ENCODE measurements around a stretch of chr1.

GRCh38 chr1:210311958-210312377, 16.7 kb upstream of the HHAT start:
- RRBS = no CpG with 5 or more reads among the region's 13 CpGs
CAGE:
- cytosol, long polyA plus RNA = no peak
- long polyA plus RNA = no peak
- nucleus, long polyA plus RNA = no peak

DNA sequence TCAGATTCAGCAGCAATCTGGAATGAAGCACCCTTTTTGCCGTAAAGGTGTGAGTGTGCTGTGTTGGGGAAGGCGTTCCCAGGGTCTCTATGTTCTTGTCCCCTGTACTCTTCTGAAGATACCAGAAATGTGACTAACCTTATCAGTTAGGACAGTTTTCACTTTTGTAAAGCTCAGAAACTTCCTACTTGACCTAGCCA, 34.2 kb downstream of the HHAT start:
- RRBS = no CpG with 5 or more reads among the region's 2 CpGs
CAGE:
- cytosol, long polyA plus RNA = no peak
- long polyA plus RNA = no peak
- nucleus, long polyA plus RNA = no peak

DNA sequence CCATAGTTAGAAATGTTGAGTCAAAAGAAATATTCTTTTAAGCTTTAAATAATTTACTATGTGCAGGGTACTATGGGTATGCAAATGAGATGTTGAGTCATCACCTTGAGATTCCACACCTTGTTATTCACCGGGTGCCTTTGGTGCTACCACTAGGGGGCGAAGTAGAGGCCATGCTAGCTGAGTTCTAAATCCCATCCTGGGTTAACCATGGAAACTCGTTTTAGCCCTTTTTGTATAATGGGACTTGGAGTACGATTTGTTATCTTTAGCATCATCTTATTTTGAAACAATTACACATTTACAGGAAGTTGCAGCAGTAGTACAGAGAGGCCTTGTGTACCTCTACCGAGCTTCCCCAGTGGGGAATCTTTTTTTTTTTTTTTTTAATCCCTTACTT, 45.7 kb downstream of the HHAT start:
- RRBS = no CpG with 5 or more reads among the region's 5 CpGs
CAGE:
- cytosol, long polyA plus RNA = no peak
- long polyA plus RNA = no peak
- nucleus, long polyA plus RNA = no peak

DNA sequence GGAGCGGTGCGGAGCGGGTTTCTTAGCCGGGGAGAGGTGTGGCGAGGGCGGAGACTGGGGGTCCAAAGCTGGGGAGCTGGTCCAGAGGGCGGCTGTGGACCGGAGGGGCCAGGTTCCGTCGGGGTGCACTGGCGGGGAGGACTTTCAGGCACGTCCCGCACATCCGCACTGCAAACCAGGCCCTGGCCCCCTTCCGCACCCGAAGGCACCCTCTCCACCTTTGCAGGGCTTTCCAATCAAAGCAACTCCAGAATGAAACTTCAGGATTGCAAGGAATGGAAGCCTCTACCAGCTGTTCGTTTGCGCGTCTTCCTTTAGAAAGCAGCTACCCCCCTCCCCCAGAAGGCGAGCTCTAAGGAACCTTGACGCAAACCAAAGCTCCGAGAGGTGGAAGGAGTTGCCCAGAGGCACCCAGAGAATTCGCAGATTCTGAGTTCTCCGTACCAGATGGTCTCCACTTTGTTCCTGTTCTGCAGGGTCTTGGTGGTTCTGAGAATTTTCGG, 547 bp downstream of the TRAF5 start:
- RRBS = 6% methylated on average over 5 of the region's 25 CpGs
CAGE:
- cytosol, long polyA plus RNA = no peak
- long polyA plus RNA = no peak
- nucleus, long polyA plus RNA = no peak

DNA sequence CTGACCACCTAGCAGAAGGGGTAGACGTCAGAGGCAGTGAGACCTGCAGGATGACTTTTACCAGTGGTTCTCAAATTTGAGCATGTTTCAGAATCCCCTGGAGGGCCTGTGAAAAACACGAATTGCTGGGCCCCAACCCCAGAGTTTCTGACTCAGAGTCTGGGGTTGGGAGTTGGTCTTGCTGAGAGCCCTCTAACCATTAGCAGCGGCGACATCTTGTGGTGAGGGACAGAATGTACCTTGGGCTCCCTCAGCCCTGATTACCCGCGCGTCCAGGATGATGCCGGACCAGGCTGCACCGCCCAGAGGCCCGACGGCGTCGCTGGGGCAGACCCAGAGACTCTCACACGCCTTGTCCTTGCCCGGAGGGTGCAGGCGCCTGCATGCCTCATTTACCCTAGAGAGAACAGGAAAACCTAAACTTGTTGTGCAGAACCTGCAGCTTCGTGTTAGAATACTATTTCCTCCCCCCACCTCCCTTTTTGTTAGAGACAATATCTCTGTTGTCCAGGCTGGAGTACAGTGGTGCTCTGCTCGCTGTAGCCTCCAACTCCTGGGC, 22.1 kb upstream of the RD3 start:
- RRBS = 8% methylated on average over 7 of the region's 18 CpGs
CAGE:
- cytosol, long polyA plus RNA = no peak
- long polyA plus RNA = no peak
- nucleus, long polyA plus RNA = no peak

- RRBS = no CpG with 5 or more reads among the region's 7 CpGs
CAGE:
- cytosol, long polyA plus RNA = no peak
- long polyA plus RNA = no peak
- nucleus, long polyA plus RNA = no peak
These were observed 27.5 kb upstream of the SLC30A1 start for GRCh38 chr1:211606458-211606805.

- RRBS = no CpG with 5 or more reads among the region's 8 CpGs
CAGE:
- cytosol, long polyA plus RNA = no peak
- long polyA plus RNA = no peak
- nucleus, long polyA plus RNA = no peak
These were observed 32.2 kb upstream of the SLC30A1 start for GRCh38 chr1:211611118-211611685.

GRCh38 chr1:211621389-211621916, 42.5 kb upstream of the SLC30A1 start:
- RRBS = no CpG with 5 or more reads among the region's 8 CpGs
CAGE:
- cytosol, long polyA plus RNA = no peak
- long polyA plus RNA = no peak
- nucleus, long polyA plus RNA = no peak

DNA sequence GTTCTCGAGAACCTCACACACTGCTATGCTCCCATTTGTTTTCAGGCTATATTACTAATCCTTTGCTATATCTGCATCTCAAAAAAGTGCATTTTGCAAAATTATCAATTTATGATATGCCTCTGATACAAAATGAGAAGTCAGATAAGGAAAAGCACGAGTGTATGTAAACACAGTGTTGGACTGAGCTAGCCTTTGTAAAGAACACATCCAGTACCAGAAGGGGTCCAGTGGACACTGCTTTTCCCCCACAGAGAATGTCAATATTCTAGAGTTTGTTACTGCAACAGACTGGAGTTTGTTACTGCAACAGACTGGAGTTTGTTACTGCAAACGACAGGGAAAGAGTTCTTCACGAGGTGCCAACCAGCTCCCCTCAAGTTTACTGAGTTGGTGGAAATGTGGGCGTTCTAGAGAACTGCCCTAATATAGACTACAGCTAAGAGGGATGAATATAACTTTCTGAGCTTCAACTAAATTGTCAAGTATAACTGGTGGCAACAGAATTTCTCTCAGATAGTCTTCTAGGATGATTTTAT, 73.7 kb upstream of the NEK2 start:
- RRBS = no CpG with 5 or more reads among the region's 5 CpGs
CAGE:
- cytosol, long polyA plus RNA = no peak
- long polyA plus RNA = no peak
- nucleus, long polyA plus RNA = no peak

GRCh38 chr1:211826453-211827126, 4.0 kb downstream of the LPGAT1 start:
- RRBS = no CpG with 5 or more reads among the region's 1 CpG
CAGE:
- cytosol, long polyA plus RNA = no peak
- long polyA plus RNA = no peak
- nucleus, long polyA plus RNA = no peak

DNA sequence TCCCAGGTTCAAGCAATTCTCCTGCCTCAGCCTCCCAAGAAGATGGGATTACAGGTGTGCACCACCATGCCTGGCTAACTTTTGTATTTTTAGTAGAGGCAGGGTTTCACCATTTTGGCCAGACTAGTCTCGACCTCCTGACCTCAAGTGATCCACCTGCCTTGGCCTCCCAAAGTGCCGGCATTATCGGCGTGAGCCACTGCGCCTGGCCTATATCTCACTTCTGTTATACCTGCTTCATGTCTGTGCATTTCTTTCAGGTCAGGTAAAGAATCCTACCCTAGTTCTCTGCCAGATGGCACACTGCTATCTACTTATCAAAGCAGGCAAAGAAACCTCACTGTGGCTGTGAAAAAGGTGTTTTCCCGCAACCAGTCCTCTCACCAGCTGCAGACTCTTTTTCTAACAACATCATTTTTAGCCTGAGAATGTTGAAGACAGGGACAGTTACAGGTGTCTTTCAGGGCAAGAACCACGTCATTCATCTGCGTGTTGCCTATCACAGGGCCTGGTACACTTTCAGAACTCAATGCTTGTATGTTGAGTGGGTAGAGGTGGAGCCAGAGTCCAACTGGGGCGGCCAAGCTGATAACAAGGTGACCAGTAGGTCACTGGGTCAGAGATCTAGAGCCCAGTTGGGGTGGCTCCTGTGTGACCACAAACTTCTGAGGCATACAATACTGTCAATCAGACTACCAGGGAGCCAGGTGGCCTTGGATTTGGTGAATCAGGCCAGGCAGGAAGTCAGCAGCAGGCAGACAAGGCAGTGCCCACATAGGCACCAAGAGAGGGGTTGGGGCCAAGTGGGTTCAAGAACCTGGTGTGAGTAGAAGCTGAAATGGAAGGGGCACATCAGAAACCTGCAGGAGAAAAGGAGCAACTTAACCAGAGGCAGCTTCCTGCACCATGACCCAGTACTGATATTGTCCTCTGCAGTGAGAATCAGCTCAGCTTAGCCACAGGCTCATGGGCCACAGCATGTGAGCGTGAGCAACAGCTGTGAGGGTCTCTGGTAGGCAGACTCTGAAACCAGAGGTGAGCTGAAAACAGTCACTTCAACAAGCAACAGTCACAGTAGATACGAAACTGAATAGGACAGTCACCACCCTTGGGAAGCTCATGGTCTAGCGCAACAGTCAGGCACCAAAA, 123.5 kb downstream of the DTL start:
- RRBS = no CpG with 5 or more reads among the region's 12 CpGs
CAGE:
- cytosol, long polyA plus RNA = no peak
- long polyA plus RNA = no peak
- nucleus, long polyA plus RNA = no peak

DNA sequence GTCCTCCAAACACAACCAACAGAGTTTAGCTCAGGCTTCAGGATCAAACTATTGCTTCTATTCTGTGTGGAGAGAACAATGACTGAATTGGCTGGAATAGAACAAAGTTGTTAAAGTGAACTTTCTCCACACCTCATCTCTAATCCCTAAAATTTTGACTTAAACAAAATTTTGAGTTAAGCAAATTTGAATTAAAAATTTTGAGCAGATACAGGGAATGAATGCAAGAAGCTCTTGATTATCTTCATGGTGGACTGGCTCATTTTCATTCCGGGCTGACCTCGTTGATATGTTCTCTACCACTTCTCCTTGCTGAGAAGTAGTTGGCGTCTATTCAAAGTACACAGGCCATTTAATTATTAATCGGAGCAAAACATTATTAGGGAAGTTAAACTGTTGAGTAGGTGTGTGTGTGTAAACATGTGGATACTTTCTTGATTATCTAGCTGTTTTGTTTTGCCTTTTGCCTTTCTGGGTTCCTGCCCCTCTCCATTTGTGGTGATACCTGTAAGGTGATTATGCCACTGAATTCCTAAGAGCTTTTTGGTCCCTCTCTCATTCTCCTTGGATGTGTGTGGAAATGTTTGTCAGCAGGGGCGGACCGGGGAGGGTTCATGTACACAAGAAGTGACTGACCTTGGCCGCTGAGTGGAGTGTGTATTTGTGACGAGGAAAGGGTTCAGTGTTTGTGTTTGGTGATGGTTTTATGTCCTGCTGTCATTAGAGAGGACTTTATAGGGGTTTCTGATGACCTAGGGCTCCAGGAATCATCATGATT, 56.7 kb upstream of the PPP2R5A start:
- RRBS = no CpG with 5 or more reads among the region's 8 CpGs
CAGE:
- cytosol, long polyA plus RNA = no peak
- long polyA plus RNA = no peak
- nucleus, long polyA plus RNA = no peak

DNA sequence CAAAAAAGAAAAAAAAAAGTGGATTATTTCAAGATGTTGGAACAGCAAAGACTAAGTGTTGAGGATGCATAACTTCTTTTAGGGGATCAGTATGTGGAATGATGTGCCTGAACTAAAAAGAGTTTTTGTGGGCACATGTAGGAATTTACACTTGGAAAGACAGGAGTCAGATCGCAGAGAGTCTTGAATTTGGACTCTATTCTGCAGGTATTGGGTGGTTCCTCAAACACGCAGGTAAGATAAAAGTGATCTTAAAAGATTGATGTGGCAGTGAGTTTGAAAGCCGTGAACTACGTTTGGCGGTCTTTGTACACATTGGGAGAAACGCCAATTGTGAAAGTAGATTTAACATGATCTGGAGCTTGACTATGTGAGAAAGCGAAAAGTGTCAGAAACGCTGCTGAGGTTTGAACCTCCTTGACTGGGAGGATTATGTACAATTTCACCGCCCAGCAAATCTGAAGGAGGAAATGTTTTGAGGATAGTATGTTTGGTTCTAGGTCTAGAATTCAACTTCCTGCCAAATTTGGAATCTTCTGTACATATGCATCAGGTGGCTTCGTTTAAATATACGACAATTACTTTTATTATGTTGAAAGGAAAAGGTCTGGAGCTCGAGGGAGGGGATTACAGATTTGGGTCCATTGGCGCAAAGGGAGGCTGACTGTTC, 1.4 kb upstream of the PPP2R5A start:
- RRBS = no CpG with 5 or more reads among the region's 13 CpGs
CAGE:
- cytosol, long polyA plus RNA = no peak
- long polyA plus RNA = no peak
- nucleus, long polyA plus RNA = no peak

DNA sequence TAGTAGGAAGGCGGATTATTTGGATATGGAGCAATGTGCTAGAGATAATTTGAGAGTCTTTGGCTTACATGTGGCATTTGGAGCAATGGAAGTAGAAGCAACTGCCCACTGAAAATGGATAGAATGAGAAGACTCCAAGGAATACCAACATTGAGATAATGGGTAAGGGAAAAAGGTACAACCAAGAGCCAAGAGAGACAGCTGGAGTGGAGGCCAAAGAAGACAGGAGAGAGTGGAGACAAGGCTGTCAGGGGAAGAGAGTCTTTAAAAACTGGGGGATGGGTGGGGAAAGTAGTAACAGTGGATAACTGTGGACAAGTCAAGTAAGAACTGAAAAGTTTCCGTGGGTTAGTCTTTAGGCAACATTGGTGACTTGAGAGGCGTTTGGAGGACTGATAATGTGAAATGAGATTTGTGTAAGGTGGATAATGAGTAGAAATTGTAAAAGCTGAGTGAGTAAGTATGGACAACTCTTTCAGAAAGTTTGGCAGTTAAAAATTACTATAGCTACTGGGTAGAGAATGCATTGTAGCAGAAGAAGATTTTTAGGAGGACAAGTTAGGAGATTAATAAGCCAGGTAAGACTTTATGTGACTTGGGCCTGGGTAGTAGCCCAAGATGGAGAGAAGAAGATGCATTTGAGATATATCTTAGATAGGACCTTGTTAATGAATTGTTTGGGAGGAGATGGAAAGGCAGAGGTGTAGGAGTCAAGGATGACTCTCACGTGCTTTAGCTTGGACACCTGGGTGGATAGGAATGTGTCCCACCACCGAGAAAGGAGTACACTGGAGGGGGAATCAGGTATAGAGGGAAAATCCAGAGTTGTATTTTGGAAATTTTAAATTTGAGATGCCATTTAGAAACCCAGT, 10.5 kb downstream of the PPP2R5A start:
- RRBS = no CpG with 5 or more reads among the region's 5 CpGs
CAGE:
- cytosol, long polyA plus RNA = no peak
- long polyA plus RNA = no peak
- nucleus, long polyA plus RNA = no peak

DNA sequence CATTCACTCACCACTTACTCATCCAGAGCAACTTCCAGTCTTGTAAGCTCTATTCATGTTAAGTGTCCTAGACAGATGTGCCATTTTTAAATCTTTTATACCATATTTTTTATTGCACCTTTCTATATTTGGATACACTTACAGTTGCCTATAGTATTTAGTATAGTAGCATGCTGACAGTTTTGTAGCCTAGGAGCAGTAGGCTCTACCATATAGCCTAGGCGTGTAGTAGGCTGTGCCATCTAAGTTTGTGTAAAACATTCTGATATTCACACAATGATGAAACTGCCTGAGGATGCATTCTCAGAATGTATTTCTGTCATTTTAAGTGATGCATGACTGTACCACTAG, 26.8 kb downstream of the PPP2R5A start:
- RRBS = no CpG with 5 or more reads among the region's 1 CpG
CAGE:
- cytosol, long polyA plus RNA = no peak
- long polyA plus RNA = no peak
- nucleus, long polyA plus RNA = no peak

- RRBS = no CpG with 5 or more reads among the region's 4 CpGs
CAGE:
- cytosol, long polyA plus RNA = no peak
- long polyA plus RNA = no peak
- nucleus, long polyA plus RNA = no peak
These were observed 54.8 kb downstream of the PACC1 start for GRCh38 chr1:212359748-212360521.

DNA sequence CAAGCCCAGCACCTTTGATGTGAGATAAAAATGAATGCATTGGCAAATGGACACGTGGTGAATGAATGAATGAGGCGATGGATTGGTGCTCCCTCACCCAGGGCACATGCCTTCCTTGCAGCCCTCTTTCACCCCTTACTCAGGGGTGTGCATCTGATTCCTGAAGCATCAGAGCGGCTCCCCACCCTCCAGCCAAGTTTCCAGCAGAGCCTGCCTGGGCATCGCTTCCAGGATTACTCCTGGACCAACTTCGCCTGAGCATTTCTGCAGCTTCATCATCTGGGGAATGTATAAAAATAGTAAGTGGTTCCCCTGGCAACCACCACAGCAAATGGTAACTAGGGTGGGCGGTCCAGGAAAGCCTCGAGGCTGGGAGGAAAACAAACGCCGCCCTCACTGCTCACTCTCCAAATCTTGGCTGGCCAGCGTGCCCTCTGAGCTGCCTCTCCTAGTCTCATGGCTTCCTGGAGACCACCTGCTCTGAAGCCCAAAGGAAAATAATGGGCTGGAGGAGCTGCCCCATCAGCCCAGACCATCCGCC, 20.1 kb downstream of the NENF start:
- RRBS = no CpG with 5 or more reads among the region's 11 CpGs
CAGE:
- cytosol, long polyA plus RNA = no peak
- long polyA plus RNA = no peak
- nucleus, long polyA plus RNA = no peak

DNA sequence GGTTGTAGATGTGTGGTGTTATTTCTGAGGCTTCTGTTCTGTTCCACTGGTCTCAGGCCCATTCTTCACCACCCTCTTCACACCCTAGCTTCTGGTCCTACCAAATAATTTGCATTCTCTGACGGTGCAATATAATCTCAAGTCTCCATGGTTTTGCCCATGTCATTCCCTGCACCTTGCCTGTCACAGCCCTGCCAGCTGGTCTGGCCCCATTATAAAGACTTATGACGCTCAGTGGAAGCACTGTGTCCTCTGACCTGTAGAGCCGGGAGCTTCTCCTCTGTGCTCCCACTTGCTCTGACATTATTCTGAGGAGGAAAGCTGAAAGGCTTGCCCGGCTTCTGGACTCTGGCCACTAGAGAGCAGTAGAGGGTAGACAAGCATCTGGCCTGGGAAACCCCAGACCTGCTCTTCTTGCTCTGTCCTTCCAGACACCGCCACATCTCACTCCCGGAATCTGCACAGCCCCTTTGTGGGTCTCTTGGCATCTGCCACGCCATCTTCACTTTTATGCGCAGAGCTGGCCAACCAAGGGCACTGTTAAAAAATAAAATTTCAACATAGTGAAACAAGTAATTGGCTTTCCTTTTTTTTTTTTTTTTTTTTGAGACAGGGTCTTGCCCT, 44.4 kb downstream of the NENF start:
- RRBS = 19% methylated on average over 4 of the region's 8 CpGs
CAGE:
- cytosol, long polyA plus RNA = no peak
- long polyA plus RNA = no peak
- nucleus, long polyA plus RNA = no peak

GRCh38 chr1:212545711-212546493, 62.7 kb upstream of the ATF3 start:
- RRBS = no CpG with 5 or more reads among the region's 4 CpGs
CAGE:
- cytosol, long polyA plus RNA = no peak
- long polyA plus RNA = no peak
- nucleus, long polyA plus RNA = no peak

DNA sequence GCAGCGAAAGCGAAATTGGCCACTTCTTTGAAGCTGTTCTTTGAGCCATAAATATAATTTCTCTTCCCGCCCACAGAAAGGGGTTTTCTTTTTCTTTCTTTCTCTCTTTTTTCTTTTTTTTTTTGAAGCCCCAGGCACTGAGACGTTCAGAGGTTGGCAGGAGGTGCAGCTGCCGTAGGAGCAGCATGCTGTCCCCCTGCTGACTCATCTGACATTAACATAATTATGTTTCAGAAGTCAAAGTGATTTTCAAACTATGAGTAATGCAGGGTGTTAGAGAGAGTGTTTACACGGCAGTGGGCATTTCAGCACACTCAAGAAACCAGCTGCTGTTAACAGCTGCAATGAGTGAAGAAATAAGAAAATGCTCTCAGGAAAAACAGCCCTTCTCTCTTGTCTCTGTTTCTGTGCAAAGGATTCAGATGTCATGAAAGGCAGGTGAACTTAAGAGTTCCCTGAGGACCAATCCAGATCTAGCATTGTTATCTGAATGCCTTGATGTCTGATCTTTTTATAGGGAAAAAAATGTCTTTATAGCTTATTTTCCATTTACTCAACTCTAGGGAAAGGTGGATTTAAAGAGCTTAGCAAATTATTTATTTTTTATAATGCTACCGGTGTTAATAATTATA, 41.4 kb upstream of the ATF3 start:
- RRBS = no CpG with 5 or more reads among the region's 7 CpGs
CAGE:
- cytosol, long polyA plus RNA = no peak
- long polyA plus RNA = no peak
- nucleus, long polyA plus RNA = no peak